Endothelial cell of umbilical vein (primary cell): ENCODE measurements around the gene WBP4.

DNA sequence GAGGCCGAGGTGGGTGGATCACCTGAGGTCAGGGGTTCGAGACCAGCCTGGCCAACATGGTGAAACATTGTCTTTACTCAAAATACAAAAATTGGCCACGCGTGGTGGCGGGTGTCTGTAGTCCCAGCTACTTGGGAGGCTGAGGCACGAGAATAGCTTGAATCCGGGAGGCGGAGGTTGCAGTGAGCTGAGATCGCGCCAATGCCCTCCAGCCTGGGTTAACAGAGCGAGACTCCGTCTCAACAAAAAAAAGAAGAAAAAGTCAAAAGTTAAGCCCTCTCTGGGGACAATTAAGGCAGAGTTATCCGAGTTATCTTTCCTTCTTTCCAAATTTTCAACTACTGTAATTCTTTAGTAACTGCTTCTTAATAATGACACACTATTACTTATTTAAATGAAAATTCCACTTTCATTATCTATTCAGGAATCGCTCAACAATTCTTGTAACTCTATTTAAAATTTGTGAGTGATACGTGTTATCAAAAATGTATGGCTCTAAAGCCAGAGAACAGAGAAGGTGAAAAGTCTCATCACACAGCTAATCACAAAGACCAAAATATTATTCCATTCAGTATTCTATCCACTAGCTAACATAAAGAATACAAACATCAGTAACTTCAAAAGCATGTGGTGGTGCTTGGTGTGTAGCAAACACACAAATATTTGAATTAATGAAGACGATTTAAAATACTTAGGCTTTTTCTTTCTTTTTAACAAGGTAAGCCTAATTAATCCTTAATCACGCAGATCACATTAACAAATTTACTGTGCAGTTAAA, 2.4 kb upstream of the WBP4 start:
- PRO-cap: no peak
CAGE:
- cytosol, long polyA minus RNA: no peak
- cytosol, long polyA plus RNA: no peak
- long polyA plus RNA: no peak
- nucleus, long polyA minus RNA: no peak
- nucleus, long polyA plus RNA: no peak

DNA sequence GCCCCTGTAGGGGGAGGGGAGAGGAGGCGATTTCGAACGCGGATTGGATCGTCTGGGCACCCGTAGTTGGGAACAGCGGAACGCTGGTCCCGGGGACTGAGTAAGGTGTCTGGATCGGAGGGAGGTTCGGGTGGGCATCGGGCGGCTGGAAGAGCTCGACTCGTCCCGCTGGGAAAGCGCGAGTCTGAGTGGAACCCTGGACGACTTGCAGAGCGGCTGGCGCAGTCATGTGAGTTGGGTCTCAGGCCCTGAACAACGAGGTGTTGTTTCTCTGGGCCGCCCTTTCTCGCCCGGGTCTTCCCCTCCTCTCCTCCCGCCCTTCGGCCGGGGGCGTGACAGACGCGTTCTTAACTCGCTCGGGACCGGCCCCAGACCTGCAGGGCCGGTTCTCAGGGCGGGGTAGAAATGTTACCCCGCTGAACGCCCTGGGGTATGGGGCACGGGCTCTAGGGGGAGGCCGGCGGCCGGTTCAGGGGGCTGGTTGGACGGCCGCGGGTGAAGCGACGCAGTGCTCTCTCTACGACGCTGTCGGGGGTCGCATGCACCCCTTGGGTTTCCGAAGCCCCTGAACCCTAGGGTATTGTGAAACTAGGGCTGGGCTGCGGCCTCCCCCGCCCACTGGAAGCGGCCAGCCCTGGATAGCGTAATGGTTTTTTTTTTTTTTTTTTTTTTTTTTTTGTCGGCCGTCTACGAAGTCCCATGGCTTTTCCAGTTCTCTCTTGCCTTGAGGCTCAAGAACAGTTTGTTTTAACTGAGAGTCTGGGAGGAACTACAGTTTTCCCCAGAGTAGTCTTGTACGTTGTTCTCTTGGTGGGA, at the start of gene WBP4:
WBP4 (plus strand) TSS at position 63 of the 816 bp plus-strand sequence.
- PRO-cap: bidirectional peak, plus-strand start at position 371 of the sequence, minus-strand start outside the sequence
CAGE:
- cytosol, long polyA minus RNA: start-site peak on the plus strand centred at position 93 of the sequence, 60 bp wide, 336 reads
- cytosol, long polyA plus RNA: start-site peak on the plus strand centred at position 102 of the sequence, 86 bp wide, 775 and 1,161 reads in 2 replicates
- long polyA plus RNA: start-site peak on the plus strand centred at position 121 of the sequence, 125 bp wide, 892 and 1,063 reads in 2 replicates
- nucleus, long polyA minus RNA: start-site peak on the plus strand centred at position 99 of the sequence, 61 bp wide, 398 reads
- nucleus, long polyA plus RNA: start-site peak on the plus strand centred at position 127 of the sequence, 130 bp wide, 968 and 939 reads in 2 replicates

GRCh38 chr13:41199416-41199984, 5.1 kb upstream of the KBTBD7 start:
- PRO-cap: no peak
CAGE:
- cytosol, long polyA minus RNA: no peak
- cytosol, long polyA plus RNA: no peak
- long polyA plus RNA: no peak
- nucleus, long polyA minus RNA: no peak
- nucleus, long polyA plus RNA: no peak

- PRO-cap: bidirectional peak, plus-strand start at chr13:41312433, minus-strand start at chr13:41312397
CAGE:
- cytosol, long polyA minus RNA: no peak
- cytosol, long polyA plus RNA: no peak
- long polyA plus RNA: no peak
- nucleus, long polyA minus RNA: start-site peak on the minus strand at chr13:41312291-41312381, 16 reads
- nucleus, long polyA plus RNA: no peak
Measured at GRCh38 chr13:41312192-41312602, 1.1 kb downstream of the NAA16 start.

DNA sequence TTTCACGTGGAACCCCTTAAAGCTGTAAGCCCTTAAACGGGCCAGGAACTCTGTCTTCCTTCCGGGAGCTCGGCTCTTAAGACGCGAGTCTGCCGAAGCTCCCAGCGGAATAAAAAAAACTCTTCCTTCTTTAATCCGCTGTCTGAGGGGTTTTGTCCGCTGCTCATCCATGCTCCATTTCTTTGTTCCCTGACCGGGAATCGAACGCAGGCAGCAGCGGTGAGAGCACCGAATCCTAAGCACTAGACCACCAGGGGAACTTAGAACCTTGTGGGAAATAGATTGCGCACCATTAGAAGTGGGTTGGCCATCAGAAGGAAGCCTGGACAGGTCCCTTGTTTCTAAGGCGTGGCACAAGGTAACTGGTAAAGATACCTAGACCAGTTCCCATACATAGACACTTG, 1.6 kb upstream of the RGCC start:
- PRO-cap: no peak
CAGE:
- cytosol, long polyA minus RNA: no peak
- cytosol, long polyA plus RNA: no peak
- long polyA plus RNA: no peak
- nucleus, long polyA minus RNA: no peak
- nucleus, long polyA plus RNA: no peak

DNA sequence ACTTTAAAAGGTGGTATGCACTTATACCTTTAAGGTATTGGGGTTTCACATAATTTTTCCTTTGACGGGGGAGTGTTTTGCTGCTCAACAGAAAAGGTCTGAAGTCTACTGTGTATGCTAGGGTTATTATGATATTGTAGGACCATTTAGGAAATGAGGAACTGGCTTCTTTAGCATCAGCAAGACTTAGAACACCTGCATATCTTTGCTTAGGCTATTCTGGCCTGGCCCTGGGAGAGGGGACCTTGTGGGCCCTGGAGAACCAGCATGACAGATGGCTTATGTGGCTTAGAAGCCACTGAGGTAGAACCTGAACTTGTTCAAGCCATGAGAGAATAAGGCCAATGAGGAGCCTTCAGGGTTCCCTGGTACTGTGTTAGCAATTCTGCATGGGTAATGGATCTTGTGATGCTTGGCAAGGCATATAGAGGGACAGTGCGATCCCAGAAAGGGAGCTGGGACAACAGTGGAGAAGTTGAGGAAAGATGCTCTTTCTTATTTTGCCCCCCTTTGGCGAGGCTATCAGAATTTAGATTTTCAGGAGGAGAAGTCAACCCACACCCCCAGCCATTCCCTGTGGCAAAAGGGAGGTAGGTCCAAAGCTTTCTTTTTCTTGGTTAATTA, 4.3 kb downstream of the RGCC start:
- PRO-cap: no peak
CAGE:
- cytosol, long polyA minus RNA: no peak
- cytosol, long polyA plus RNA: no peak
- long polyA plus RNA: no peak
- nucleus, long polyA minus RNA: no peak
- nucleus, long polyA plus RNA: no peak

DNA sequence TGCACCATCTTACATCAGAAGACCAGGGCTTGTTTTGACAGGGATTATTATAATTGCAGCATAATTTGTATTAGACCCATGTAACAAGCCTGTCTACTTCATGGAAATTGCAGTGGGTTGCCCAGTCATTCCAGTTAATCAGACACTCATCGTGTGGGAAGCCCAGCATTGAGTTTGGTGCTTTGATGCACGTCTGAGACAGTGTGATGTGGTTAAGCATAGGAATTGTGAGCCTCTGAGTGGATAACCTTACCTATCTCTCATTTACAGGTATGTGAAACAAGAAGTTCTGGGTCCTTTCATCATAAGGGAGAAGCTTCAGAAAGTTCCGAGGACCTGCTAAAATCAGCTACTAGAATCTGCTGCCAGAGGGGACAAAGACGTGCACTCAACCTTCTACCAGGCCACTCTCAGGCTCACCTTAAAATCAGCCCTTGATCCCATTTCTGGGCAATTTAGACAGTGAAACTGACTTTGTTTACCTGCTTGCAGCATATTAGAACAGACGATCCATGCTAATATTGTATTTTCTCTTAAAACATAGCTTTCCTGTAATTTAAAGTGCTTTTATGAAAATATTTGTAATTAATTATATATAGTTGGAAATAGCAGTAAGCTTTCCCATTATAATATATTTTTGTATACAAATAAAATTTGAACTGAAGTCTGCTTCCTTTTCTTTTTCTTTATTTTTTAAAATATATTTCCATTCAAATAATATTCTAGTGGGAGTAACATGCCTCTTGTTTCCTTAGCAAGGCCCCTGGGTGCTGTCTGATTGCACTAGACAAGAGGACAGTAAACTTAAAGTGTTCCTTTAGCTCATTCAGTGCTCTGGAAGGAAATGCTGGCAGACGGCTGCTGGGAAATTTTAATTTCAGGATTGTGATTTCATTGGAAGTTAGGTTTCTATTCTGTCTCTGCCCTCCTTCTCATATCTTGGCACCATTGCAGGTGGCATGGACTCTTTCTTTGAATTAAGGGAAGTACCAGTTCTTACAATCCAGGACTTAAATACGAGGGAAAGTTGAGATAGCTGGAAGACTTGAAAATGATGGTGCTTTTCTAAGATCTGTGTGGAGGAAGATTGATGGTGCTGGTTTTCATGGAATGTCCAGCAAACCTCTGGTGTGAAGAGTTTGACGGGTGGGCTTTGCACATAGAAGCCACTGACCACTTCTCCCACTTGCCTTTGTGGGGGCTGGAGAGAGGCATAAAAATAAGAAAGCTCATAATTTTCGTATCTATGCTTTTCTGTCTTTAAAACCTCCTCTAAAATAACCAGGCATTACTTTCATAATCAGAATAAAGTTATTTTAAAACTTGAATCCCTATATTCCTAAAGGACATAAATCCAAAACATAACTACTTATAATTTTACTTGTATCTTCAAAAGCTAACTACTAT, 13.4 kb downstream of the RGCC start:
- PRO-cap: no peak
CAGE:
- cytosol, long polyA minus RNA: no peak
- cytosol, long polyA plus RNA: start-site peak on the plus strand centred at position 355 of the sequence, 127 bp wide, 500 and 507 reads in 2 replicates; start-site peak on the plus strand centred at position 614 of the sequence, 9 bp wide, 26 and 69 reads in 2 replicates
- long polyA plus RNA: no peak
- nucleus, long polyA minus RNA: no peak
- nucleus, long polyA plus RNA: start-site peak on the plus strand centred at position 327 of the sequence, 175 bp wide, 613 and 568 reads in 2 replicates

DNA sequence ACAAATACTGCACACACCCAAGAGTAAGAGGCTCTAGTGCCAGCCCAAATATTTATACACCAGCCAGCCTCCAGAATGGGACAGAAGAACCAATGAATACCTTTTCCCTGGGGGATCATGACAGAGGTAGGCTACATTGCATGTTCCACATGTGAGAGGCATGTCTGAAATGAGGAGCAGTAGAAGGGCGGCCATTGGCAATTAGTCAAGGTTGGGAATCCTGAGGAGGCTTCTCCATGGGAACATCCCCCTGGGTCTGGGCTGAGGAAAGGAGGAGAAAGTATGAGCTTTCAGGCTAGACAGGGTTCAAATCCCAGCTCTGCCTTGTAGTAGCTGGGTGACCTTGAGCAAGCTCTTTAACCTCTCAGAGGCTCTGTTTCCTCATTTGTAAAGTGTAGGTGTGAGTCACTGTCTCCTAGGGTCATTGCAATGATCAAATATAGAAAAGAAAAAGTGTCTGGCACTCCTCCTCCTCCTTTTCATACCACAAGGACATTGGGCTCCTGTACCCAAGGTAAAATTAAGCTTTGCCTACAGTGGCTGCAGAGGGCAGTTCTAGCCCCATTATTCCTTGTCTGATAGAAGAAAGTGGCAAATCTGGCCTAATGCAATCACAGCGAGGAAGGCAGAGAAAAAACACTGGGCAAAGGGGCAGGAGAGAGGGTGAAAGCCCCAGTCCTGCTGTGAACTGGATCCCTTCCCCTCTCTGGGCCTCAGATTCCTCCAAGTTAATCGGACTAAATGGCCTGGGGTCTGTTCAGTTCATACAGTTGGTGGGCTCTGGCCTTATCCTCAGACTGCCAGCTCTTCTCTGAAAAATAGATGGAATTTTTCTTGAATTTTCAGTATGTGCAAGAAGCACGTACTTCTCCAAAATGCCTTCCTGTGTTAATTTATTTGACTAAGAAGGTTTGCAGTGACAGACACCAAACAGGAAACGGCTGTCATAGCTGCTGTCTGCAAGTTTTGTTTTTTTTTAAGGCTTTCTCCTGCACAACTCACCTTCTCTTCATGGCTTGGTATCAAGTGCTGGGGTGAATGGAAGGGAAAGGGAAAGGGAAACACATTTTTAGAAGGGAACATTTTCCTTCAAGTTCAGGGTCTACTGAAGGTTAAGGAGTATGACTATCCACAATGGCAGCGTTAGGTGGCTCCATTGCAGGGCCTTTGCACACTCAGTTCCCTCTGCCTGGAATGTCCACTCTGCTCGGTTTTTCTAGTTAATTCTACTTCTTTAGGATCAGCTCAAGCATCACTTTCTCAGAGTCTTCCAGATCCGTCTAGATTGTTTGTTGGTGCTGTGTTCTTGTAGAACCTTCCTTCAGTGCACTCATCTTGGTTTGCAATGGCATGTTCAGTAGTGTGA, 35.3 kb downstream of the RGCC start:
- PRO-cap: no peak
CAGE:
- cytosol, long polyA minus RNA: no peak
- cytosol, long polyA plus RNA: no peak
- long polyA plus RNA: no peak
- nucleus, long polyA minus RNA: no peak
- nucleus, long polyA plus RNA: no peak

GRCh38 chr13:41671377-41671629, 214.0 kb downstream of the RGCC start:
- PRO-cap: no peak
CAGE:
- cytosol, long polyA minus RNA: no peak
- cytosol, long polyA plus RNA: no peak
- long polyA plus RNA: no peak
- nucleus, long polyA minus RNA: no peak
- nucleus, long polyA plus RNA: no peak

DNA sequence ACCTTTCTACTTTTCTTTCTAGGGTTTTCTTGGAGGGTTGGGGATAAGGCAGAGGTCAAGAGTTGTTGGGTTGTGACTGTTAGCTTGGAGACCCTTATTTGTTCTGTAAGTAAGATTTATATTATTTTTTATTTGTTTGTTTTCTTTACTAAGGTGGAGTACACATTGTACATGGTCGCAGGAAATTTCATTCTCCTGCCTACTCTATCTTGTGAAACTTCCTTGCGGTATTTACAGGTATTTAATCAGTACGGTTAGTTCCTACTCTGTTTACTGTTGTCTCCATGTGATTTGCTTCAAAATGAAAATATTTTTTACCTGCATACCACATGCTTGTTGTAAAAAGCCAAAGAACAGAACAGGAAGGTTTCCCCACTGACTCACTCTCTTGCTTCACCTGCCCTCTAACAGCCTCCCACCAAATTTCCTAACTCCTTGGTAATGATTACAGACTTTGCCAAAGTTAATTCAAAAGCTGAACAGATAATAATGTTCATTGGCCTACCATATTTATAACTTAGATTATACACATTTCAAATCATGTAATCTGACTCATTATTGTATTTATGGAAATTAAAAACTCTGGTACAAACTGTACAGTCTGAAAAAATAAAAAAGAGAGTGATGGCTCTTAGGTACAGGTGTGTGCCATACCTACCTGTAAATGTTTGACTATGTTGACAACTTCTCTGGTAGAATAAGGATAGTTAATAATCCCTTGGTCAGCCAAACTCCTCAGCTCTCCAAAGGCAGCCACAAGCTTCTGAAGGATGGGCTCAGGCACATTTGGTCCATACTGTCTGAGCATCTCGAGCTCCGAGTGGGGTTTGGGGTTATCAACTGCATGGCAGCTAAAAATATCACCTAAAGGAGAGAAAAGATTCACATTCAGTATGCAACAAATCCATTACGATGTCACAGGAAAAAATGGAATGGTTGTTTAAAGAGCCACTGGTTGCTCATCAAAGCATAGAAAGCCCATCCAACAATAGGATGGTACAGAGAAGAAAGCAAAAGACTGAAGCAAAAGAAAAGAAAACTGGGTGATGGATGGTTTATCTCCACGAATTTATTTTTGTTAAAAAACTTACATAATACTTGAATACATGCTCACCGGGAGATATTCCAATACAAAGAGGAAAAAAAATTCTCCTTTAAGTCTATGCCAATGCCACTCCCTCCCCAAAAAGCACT, 239.8 kb downstream of the VWA8 start:
- PRO-cap: no peak
CAGE:
- cytosol, long polyA minus RNA: no peak
- cytosol, long polyA plus RNA: no peak
- long polyA plus RNA: no peak
- nucleus, long polyA minus RNA: no peak
- nucleus, long polyA plus RNA: no peak

GRCh38 chr13:42047276-42048283, 868 bp upstream of the DGKH start:
- PRO-cap: bidirectional peak, plus-strand start at chr13:42047725, minus-strand start at chr13:42047953
CAGE:
- cytosol, long polyA minus RNA: start-site peak on the plus strand at chr13:42047927-42048060, 11 reads
- cytosol, long polyA plus RNA: no peak
- long polyA plus RNA: start-site peak on the plus strand at chr13:42047988-42048069, 24 and 33 reads in 2 replicates
- nucleus, long polyA minus RNA: start-site peak on the plus strand at chr13:42047723-42047789, 93 reads; start-site peak on the plus strand at chr13:42047927-42047957, 54 reads; start-site peak on the plus strand at chr13:42048033-42048077, 224 reads; start-site peak on the plus strand at chr13:42048132-42048222, 23 reads
- nucleus, long polyA plus RNA: start-site peak on the plus strand at chr13:42047725-42047785, 24 and 23 reads in 2 replicates; start-site peak on the plus strand at chr13:42047957-42047976, 59 and 37 reads in 2 replicates; start-site peak on the plus strand at chr13:42048033-42048071, 46 and 49 reads in 2 replicates

- PRO-cap: no peak
CAGE:
- cytosol, long polyA minus RNA: no peak
- cytosol, long polyA plus RNA: no peak
- long polyA plus RNA: no peak
- nucleus, long polyA minus RNA: start-site peak on the plus strand at chr13:42108302-42108445, 17 reads
- nucleus, long polyA plus RNA: start-site peak on the plus strand at chr13:42108274-42108442, 24 and 10 reads in 2 replicates; start-site peak on the plus strand at chr13:42108597-42108822, 22 and 24 reads in 2 replicates
Measured at GRCh38 chr13:42108264-42108897, 59.9 kb downstream of the DGKH start.

DNA sequence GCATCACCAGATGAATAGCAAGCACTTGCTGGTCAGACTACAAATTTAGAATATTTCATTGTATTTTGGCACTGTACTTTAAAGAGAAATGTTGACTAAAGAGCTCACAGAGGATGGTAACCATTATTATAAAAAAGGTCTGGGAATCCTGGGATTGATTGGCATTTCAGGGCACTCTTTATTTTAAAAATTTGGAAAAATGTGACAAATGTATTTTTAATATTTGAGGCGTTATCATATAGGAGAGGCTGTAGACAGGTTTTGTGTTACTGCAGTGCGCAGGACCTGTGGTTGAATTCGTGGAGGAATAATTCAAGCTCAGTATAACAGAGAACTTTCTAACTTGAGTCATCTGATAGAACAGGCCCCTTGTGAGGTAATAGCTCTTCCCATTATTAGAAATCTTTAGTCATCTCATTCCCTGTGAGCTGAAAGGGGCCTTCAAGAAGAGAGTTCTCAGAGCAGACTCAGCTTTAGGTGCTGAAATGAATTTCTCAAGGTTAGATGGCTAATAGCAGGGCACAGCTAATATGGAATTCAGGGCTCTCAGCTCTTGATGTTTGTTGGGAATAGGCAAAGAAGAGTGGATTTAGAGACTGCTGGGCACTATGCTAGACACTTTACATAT, 89.3 kb downstream of the DGKH start:
- PRO-cap: no peak
CAGE:
- cytosol, long polyA minus RNA: no peak
- cytosol, long polyA plus RNA: no peak
- long polyA plus RNA: no peak
- nucleus, long polyA minus RNA: no peak
- nucleus, long polyA plus RNA: no peak

DNA sequence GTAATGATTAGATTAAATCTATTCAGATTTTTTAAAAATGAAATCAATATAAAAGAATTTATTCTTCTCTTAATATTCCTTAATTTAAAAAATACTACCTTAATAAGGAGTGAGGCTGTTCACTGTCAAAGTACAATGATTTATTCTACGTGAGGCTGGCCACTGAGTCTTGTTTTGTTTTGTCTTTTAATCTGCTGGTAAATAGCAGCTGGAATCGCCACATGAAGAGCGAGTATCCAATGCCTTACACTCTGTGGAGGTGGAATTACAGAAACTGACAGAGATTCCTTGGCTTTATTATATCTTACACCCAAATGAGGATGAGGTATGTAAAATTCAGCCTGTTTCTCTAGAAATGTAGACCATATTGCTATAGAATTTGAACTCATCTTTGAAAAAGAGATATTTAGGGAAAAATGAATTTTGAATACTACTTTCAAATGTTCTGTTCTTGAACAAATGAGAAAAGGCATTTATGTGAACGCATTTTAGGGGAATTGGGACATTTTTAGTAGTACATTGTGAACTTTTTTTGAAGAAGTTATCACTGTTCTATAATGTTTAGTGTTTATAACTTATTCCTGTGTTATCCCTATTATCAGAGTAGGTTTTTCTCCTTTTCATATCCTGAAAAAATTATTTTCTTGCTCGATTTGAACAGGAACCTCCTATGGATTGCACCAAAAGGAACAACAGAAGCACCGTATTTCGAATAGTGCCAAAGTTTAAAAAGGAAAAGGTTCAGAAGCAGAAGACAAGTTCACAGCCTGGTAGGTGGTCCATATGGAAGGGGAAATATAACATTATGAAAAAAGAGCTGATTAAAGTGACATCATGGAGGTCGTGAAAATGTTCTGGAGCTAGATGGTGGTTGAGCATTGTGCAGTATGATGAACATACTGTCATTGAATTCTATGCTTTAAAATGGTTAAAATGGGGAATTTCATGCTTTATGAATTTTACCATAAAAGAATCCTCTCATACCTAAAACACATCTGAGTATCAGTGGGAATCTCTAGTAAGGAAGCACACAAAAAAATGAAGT, 52.6 kb upstream of the AKAP11 start:
- PRO-cap: no peak
CAGE:
- cytosol, long polyA minus RNA: no peak
- cytosol, long polyA plus RNA: no peak
- long polyA plus RNA: no peak
- nucleus, long polyA minus RNA: no peak
- nucleus, long polyA plus RNA: no peak

DNA sequence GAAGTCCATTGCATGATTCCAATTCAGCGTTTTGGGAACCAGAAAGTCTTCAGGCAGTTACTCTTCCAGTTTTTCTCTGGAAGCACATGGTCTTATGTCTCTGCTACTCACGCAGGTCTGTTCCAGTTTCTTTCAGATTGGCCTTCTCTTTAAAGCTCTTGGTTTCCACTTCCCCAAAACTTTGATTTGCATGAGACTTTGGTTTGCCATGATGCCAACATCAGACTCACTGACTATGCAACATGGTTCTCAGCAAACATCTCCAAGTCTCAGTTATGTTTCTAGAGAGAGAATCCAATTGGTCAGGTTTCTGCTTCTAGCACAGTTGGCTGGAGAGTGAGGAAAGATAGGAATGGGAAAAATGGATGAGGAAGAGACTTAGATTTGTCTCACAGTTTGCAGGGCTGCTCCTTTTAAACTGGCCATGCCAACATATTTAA, 3.2 kb downstream of the AKAP11 start:
- PRO-cap: no peak
CAGE:
- cytosol, long polyA minus RNA: no peak
- cytosol, long polyA plus RNA: no peak
- long polyA plus RNA: no peak
- nucleus, long polyA minus RNA: no peak
- nucleus, long polyA plus RNA: no peak

- PRO-cap: no peak
CAGE:
- cytosol, long polyA minus RNA: no peak
- cytosol, long polyA plus RNA: no peak
- long polyA plus RNA: no peak
- nucleus, long polyA minus RNA: no peak
- nucleus, long polyA plus RNA: no peak
Measured at GRCh38 chr13:42303344-42304147, 31.6 kb downstream of the AKAP11 start.

GRCh38 chr13:42708185-42708741, 73.1 kb upstream of the FAM216B start:
- PRO-cap: no peak
CAGE:
- cytosol, long polyA minus RNA: no peak
- cytosol, long polyA plus RNA: no peak
- long polyA plus RNA: no peak
- nucleus, long polyA minus RNA: no peak
- nucleus, long polyA plus RNA: no peak

DNA sequence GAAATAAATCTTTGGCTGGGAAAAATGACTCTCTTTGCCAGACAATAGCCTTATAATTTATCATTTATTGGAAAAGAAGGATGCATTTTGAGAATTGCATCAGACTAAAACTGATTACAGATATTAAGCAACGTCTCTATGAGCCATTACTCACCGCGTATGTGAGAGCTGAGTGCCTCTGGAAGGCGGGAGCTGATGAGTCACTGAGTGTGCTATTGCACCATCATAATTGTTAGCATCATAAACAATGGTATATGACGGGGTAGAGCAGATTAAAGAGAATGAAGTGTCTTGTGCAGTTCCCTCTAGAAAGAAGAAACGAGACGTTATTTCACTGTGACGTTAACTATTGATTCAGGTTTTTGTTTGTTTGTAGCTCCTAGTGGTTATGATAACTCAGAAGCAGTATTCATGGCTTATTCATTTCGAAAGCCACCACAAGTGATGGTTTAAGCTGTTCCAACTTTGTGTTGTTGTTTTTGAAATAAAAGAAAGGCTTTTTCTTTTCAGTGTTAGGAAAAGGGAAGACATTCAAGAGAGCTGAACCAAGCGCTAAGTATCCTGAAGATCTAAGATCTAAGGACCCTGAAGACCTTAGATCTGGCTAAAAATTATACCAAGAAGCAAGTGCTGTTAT, 60.9 kb upstream of the FAM216B start:
- PRO-cap: no peak
CAGE:
- cytosol, long polyA minus RNA: no peak
- cytosol, long polyA plus RNA: no peak
- long polyA plus RNA: no peak
- nucleus, long polyA minus RNA: no peak
- nucleus, long polyA plus RNA: no peak

DNA sequence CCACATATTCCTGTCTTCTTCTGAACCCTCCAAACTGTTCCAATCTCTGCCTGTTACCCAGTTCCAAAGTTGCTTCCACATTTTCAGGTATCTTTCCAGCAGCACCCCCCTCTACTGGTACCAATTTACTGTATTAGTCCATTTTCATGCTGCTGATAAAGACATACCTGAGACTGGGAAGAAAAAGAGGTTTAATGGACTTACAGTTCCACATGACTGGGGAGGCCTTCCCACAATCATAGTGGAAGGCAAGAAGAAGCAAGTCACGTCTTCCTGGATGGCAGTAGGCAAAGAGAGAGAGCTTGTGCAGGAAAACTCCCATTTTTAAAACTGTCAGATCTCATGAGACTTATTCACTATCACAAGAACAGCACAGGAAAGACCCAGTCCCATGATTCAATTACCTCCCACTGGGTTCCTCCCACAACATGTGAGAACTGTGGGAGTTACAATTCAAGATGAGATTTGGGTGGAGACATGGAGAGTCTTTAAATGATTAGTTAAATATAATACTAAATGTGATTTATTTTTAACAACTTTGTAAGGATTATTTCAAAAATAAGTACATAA, 38.2 kb downstream of the FAM216B start:
- PRO-cap: no peak
CAGE:
- cytosol, long polyA minus RNA: no peak
- cytosol, long polyA plus RNA: no peak
- long polyA plus RNA: no peak
- nucleus, long polyA minus RNA: no peak
- nucleus, long polyA plus RNA: no peak

DNA sequence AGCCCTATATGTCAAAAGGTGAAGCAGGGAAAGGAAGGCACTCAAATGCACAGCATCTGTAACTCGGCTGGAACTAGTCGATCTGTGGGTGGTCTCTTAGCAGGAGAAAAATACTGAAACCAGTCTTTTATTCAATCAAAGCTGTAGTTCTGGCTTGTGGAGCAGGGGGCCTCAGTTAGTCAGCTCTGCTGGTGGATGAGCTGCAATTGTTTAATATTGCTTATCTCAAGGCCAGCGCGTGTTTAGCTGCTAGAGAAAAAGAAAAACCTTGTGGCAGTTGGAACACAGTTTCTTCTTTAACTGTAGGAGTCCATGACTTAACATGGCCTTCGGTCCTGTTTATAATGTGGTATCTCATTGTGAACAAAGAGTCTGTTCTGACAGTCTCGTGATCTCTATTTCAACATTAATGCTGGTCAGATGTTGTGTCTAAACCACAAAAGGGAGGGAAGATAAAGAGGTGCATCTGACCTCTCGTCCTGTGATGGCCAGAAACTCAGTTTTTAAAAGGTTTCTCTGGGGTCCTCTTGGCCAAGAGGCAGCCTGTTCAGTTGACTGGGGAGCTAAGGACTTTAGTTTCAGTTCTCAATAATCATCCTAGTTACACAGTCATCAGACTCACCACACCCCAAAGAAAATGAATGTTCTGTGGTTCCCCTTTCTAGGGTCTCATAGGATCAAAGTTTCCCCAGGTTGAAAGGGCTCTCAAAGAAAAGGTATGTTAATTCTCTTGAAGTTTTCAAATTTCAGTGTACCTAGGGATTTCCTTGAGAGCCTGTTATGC, 94.6 kb downstream of the FAM216B start:
- PRO-cap: no peak
CAGE:
- cytosol, long polyA minus RNA: no peak
- cytosol, long polyA plus RNA: no peak
- long polyA plus RNA: no peak
- nucleus, long polyA minus RNA: no peak
- nucleus, long polyA plus RNA: no peak